Pulmonary lymph node (tissue), 1 donor: Measurements from ENCODE around the genes MAGEC3, MAGEC1 and IDS.

- PRO-cap: unidirectional peak, plus-strand start at chrX:136188769
Observed at GRCh38 chrX:136188604-136188914, 8.3 kb upstream of the FHL1 start.

DNA sequence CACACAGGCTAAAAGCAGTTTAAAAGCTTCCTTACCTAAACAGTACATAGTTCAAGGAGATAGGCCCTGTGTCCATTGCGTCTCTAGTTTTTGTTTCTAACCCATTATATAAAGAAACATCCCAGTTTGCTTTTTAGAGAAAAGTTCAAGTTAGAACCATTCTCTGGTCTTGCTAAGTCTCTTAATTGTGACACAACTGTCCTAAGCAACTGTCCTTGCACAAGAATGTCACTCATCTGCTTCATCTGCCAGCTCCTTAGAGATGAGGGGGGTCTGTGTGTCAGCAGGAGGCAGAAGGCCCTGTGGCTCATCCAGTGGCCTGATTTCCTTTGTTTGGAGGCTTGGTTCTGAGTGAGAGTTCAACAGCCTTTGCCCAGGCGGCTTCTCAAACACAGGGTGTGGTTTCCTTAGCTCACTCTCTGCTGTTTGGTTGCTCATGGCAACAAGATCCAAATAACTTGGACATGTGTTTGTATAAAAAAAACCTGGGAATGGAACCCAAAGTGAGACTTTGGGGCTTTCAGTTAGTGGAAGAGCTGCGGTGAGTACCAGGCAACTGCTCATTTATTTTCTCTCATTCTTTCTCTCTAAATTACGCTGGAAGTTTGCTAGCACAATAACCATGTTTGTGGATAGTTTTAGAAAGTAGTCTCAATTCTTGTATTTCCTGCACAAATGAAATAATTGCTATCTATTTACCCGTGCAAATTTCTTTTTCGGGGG lies 7.7 kb downstream of the FHL1 start:
- PRO-cap: no peak

DNA sequence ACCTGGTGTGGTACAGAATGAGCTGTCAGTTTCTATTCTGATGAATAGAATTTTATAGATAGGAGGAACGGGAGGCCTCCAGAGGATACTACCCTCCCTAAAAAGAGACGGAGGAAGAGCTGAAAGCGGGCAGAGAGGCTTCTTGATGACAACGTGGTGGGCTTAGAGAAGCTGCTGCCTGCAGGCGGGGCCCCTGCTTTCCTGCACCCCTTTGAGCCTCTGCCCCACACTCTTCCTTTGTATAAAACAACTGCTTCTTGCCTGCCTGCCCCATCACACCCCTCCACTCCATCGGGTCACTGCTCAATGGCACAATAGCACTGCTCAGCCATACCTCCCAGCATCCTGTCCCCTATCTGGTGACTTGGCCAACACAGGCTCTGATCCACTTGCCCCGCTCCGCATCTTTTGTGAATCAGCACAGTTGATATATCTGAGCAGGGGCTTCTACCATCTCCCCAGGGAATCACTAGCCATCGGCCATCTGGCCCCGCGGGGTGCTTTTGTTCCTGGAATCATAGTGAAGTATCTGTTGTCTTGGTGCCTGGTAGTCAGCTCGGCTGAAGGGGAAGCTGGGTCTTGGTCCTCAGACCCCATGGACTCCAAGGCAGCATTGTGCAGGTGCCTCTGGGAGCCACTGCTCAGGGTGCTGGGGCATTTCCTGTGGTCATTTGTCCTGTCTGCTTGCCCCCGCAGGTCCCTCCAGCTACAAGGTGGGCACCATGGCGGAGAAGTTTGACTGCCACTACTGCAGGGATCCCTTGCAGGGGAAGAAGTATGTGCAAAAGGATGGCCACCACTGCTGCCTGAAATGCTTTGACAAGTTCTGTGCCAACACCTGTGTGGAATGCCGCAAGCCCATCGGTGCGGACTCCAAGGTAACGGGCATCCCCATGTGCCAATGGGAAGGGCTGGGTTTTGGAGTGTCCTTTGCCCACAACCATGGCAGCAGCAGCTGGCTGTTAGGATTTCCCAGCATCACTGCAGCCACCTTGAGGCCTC lies 9.2 kb downstream of the FHL1 start:
- PRO-cap: no peak

DNA sequence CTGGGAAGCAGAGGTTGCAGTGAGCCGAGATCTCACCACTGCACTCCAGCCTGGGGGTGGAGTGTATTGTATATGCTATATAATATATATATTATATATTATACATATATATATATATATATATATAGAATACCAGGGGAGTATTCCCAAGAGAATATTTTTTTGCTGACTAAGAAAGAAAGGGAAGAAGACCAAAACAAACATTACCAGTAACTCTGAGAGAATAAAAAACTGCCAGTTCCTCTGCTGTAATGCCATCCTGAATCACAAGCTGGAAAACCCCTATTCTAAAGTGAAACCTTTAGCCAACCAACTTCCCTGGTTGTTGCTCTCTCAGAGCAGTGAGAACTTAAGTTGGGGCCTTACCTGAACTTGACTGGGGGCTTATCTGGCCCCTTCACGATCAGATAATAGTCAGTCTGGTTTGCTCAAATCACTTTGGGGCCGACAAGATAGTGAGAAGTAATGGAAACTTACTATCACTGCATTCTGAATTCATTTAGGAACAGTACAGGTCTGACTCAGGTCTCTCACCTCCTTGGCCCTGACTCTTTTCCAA lies 62.3 kb downstream of the CD40LG start:
- PRO-cap: unidirectional peak, plus-strand start at position 341 of the sequence

GRCh38 chrX:138778441-138778749 lies 66.9 kb upstream of the FGF13 start:
- PRO-cap: no peak

- PRO-cap: no peak
Observed at GRCh38 chrX:139446788-139447116, 83.8 kb upstream of the F9 start.

DNA sequence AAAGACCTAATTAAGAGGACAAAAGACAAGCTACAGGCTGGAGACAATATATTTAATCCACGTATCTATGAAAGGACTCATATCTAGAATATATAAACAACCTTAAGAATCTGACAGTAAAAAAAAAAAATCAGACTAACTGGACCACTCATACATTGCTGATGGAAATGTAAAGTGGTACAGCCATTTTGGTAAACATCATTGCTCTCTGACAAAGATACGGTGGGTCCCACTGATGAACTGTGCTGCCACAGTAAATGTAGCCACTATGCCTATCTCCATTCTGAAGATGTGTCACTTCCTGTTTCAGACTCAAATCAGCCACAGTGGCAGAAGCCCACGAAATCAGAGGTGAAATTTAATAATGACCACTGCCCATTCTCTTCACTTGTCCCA lies 304 bp upstream of the F9 start:
- PRO-cap: no peak

DNA sequence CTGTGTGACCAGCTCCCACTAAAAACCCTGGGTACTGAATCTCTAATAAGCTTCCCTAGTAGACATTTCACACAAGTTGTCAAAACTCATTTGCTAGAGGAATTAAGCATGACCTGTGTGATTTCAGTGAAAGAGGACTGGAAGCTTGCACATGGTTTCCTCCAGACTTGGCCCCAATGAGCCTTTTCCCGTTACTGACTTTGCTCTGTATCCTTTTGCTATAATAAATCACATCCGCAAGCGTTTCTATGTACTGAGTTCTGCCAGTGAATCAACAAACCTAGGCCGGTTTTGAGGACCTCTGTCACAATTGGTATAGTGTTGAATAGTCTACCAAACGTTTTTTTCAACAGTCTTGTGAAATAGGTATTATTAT lies 8.2 kb downstream of the ATP11C start:
- PRO-cap: no peak

GRCh38 chrX:139931875-139932932 lies 649 bp downstream of the ATP11C start:
- PRO-cap: bidirectional peak, plus-strand start at chrX:139932334, minus-strand start at chrX:139932113

- PRO-cap: no peak
Observed at GRCh38 chrX:140783651-140784557, 218.5 kb upstream of the SPANXB1 start.

- PRO-cap: no peak
Observed at GRCh38 chrX:141117928-141118200, 59.1 kb downstream of the LDOC1 start.

GRCh38 chrX:141837959-141838567 lies at the start of gene MAGEC3:
TSS of gene MAGEC3 (plus strand) at chrX:141838316.
- PRO-cap: no peak

DNA sequence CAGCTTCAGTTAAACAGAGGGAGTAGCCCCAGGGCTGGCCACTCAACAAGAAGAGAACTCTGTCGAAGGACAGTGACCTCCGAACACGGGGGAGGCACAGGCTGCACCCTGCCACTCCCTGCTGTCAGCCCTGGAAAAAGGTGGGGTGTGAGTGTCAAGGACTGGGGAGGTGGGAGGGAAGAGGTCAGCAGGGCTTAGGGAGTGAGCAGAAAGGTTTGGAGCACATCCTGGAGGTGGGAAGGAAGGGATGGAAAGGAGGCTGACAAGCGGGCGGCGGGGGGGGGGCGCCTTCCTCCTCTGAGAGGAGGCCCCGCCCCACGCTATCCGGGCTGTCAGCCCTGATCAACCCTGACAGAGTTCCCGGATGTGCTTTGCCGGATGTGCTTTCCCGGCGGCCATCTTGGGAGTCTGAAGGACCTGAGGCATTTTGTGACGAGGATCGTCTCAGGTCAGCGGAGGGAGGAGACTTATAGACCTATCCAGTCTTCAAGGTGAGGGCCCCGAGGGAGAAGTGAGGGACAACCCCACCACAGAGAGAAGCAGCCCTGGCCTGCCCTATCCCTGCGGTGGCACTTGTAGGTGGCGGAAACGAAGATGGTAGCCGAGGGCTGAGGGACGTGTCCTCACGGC lies at the start of gene MAGEC1:
MAGEC1 (plus strand) TSS at position 407 of the 630 bp plus-strand sequence.
- PRO-cap: no peak

DNA sequence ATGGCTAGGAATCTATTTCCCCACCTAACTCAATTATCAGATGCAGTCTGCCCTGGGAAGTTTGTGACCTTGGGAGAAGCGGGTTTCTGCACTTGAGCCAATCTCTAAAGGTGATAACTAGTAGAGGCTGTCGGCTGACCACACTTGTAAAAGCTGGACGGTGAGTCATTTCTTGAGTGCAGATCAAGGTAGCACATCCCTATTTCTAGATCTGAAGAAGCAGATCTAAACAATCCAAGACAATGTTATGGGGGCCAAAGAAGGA lies 285.5 kb upstream of the MAGEC2 start:
- PRO-cap: no peak

DNA sequence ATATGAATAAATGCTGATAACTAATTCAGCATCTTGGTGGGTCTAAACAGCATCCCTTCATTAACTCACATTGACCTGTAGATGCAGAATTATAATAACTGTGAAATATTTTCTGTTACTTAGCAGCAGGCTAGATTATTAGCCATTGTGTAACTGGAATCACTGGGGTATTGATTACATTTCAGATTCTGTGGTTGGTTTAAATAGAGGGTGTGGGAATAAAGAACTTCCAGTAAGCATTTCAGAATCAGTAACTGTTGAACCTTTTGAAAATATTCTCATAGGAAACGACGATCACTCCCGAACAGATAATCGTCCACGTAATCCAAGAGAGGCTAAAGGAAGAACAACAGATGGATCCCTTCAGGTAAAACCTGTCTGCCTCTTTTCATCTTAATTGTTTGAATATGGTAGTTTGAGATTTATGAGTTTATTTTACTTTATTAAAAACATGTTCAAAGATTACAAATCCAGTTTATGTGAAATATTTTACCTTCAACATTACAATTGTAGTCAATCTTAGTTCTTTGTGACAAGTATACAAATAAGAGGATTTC lies 33.6 kb downstream of the FMR1 start:
- PRO-cap: no peak

GRCh38 chrX:147949222-147950255 lies 31.6 kb upstream of the FMR1NB start:
- PRO-cap: no peak

GRCh38 chrX:149504002-149504543 lies 1.0 kb downstream of the IDS start:
- PRO-cap: unidirectional peak, plus-strand start at chrX:149504435; unidirectional peak, plus-strand start at chrX:149504467

- PRO-cap: bidirectional peak, plus-strand start at chrX:149505456, minus-strand start at chrX:149505291
Observed at GRCh38 chrX:149504673-149505769, at the start of gene IDS. TSS of gene IDS (minus strand) at chrX:149505306.

DNA sequence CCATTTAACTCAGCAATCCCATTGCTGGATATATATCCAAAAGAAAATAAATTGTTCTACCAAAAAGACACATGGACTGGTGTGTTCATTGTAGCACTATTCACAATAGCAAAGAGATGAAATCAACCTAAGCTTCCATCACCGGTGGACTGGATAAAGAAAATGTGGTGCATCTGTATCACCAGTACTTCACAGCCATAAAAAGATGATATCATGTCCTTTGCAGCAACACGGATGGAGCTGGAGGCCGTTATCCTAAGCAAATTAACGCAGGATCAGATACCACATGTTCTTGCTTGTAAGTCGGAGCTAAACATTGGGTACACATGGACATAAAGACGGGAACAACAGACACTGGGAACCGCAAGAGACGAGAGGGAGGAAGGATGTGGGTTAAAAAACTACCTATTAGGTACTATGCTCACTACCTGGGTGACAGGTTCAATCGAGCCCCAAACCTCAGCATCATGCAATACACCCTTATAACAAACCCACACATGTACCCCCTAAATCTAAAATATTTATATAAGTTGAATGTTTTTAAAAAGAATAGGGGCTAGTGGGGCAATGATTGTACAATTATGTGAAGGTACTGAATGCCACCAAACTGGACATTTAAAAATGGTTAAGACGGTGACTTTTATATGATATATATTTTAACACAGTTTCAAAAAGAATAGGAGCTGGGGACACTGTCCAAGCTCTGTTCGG lies 16.4 kb upstream of the IDS start:
- PRO-cap: no peak

- PRO-cap: no peak
Observed at GRCh38 chrX:149933603-149934399, 4.4 kb downstream of the HSFX4 start.